ENCODE measurements around a stretch of chr14.

GRCh38 chr14:90535677-90536534, 139.1 kb downstream of the CALM1 start:
- PRO-cap, 2 experiments, result no peak in any of the 2 experiments
- RAMPAGE, long total RNA, 5 experiments, result no peak in any of the 5 experiments

GRCh38 chr14:90574294-90575092, 177.7 kb downstream of the CALM1 start:
- PRO-cap, 2 experiments, result no peak in any of the 2 experiments
- RAMPAGE, long total RNA, 5 experiments, result no peak in any of the 5 experiments

GRCh38 chr14:90654708-90655658, 161.2 kb downstream of the TTC7B start:
- PRO-cap, 2 experiments, result no peak in any of the 2 experiments
- RAMPAGE, long total RNA, 5 experiments, result no peak in any of the 5 experiments

DNA sequence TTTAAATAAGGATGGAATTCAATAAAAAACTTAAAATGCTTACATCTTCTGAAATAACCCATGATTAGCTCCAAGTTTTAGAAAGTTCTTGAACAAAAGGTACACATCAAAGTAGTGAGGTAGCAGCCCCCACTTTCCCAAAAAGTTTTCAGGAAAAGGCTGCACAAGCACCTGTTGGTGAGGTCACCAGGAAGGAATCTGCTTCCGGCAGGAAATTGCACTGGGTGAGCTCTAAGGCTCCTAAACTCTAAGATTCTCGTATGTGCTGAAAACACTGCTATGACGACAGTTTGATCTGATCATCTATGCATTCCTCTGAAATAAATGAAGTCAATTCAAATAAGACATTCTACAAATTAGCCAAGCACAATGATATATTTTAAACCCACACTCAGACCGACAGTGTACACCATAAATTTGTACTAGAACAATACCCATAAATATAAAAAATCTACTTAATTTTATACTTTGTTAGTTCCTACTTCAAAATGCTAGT, 34.3 kb upstream of the TTC7B start:
- PRO-cap, 2 experiments, result no peak in any of the 2 experiments
- RAMPAGE, long total RNA, 5 experiments, result no peak in any of the 5 experiments

GRCh38 chr14:91009490-91009911, 50.9 kb downstream of the RPS6KA5 start:
- PRO-cap, 2 experiments, result no peak in any of the 2 experiments
- RAMPAGE, long total RNA, 5 experiments, result no peak in any of the 5 experiments

GRCh38 chr14:91022866-91023318, 37.5 kb downstream of the RPS6KA5 start:
- PRO-cap, 2 experiments, result no peak in any of the 2 experiments
- RAMPAGE, long total RNA, 5 experiments, result no peak in any of the 5 experiments

DNA sequence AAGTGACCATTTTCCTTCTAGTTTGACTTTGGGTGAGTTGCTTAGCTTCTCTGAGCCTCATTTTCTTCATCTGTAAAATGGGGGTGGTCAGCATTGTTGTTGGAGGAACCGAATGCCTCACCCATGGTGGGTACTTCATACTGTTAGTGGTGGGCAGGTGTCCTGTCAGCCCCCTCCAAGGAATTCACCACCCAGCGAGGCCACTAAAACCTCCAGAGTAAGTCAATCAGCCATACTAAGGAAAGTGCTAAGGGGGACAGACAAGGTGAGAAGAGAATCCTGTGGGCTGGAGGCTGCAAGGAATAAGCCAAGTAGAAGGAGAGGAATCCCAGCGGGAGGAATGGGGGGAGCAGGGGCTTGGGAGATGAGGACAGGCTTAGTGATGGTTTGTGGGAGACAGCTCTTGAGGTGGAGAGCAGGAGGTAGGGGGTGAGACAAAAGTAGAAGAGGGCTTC, 28.7 kb downstream of the GPR68 start:
- PRO-cap, 2 experiments, result no peak in any of the 2 experiments
- RAMPAGE, long total RNA, 5 experiments, result no peak in any of the 5 experiments

- PRO-cap, 2 experiments, result no peak in any of the 2 experiments
- RAMPAGE, long total RNA, 5 experiments, result no peak in any of the 5 experiments
Observed at GRCh38 chr14:91243456-91244085, 933 bp downstream of the GPR68 start.

DNA sequence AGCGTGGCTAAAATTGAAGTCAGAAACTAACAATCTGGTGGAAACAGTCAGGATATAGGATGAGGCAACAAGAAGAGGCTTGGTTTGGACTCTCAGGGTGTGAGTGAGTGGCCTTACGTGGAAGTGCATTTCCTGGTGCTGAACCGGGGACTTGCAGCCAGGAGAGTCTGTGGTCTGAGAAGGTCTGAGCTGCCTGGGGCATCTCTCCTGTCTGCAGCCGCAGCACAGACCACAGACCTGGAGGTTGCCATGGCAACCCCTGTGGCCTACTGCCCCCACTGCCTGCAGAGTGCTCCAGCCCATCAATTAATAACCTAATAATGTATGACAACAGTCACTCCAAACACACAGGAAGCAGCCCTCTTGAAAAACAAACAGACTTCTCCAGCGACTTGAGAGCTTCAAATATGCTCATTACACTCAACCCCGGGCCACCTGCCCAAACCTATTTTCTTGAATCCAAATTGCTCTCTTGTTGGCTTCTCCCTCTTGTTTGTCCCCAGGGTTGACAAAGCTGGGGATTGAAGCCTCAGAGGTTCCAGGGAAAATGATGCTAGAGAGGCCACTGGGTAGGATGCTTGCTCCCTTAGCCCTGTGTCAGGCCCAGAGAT, 5.7 kb upstream of the GPR68 start:
- PRO-cap, 2 experiments, result no peak in any of the 2 experiments
- RAMPAGE, long total RNA, 5 experiments, result no peak in any of the 5 experiments

GRCh38 chr14:91252685-91253801, 8.5 kb upstream of the GPR68 start:
- PRO-cap, 2 experiments, result peak in 1 of 2 experiments; most common plus-strand start chr14:91253429 (in 1); most common minus-strand start chr14:91253504 (in 1)
- RAMPAGE, long total RNA, 5 experiments, result no peak in any of the 5 experiments

GRCh38 chr14:91269087-91269825, 24.8 kb upstream of the GPR68 start:
- PRO-cap, 2 experiments, result peak in 1 of 2 experiments; most common minus-strand start chr14:91269431 (in 1)
- RAMPAGE, long total RNA, 5 experiments, result no peak in any of the 5 experiments

DNA sequence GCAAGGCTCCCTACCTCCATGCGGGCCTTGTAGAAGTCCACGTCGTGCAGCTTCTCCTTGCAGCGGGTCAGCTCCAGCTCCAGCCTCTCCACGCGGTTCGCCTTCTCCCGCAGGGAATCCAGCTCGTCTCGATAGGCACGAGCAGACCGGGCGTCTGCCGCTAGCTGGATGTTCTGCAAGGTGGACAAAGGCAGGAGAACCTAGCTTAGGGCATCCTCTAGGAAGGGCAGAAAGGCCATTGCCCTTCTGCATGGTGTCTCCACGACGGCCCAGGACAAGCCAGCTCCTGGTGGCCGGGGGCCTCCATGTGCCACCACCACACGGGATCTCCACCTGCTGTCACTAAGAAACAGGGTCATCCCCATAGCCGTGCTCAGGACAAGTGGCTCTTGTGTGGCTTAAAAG, 79.6 kb downstream of the CCDC88C start:
- PRO-cap, 2 experiments, result no peak in any of the 2 experiments
- RAMPAGE, long total RNA, 5 experiments, result no peak in any of the 5 experiments

DNA sequence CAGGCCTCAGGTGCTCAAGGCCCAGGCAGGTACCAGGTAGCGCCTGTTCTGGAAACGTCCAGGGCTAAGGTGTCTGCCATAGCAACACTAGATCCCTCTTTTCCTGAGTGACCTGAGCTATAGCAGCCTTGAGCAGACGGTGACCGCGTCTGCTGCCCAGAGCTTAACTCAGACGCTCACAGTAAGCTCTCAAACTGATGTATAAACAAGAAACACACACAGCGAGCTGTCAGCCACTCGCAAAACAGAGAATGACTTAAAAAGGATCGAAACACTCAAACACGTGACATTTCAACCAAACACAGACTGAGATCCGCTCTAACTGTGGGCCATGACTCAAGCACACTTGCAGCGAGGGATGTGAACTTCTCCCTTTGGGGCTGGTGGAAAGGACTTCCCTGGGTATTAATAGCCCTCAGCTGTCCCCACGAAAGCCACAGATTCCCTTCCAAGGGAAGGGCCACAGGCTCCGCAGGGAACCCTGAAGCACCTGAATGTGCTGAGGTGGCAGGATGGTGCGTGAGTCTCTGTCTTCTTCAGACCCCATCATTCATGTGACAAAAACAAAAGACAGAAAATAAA, 29.1 kb downstream of the CCDC88C start:
- PRO-cap, 2 experiments, result no peak in any of the 2 experiments
- RAMPAGE, long total RNA, 5 experiments, result no peak in any of the 5 experiments

- PRO-cap, 2 experiments, result no peak in any of the 2 experiments
- RAMPAGE, long total RNA, 5 experiments, result no peak in any of the 5 experiments
Observed at GRCh38 chr14:91407268-91407729, 10.3 kb downstream of the CCDC88C start.

GRCh38 chr14:91413637-91414114, 3.9 kb downstream of the CCDC88C start:
- PRO-cap, 2 experiments, result no peak in any of the 2 experiments
- RAMPAGE, long total RNA, 5 experiments, result no peak in any of the 5 experiments

GRCh38 chr14:91461926-91462544, 44.4 kb upstream of the CCDC88C start:
- PRO-cap, 2 experiments, result no peak in any of the 2 experiments
- RAMPAGE, long total RNA, 5 experiments, result no peak in any of the 5 experiments

GRCh38 chr14:91508948-91509483, 1.1 kb downstream of the PPP4R3A start:
- PRO-cap, 2 experiments, result no peak in any of the 2 experiments
- RAMPAGE, long total RNA, 5 experiments, result no peak in any of the 5 experiments

- PRO-cap, 2 experiments, result peak in 1 of 2 experiments; most common plus-strand start chr14:91574182 (in 1)
- RAMPAGE, long total RNA, 5 experiments, result no peak in any of the 5 experiments
Observed at GRCh38 chr14:91573900-91575011, 64.1 kb upstream of the PPP4R3A start.

- PRO-cap, 2 experiments, result peak in 2 of 2 experiments; most common plus-strand start chr14:91835798 (in 1); most common minus-strand start chr14:91835854 (in 1)
- RAMPAGE, long total RNA, 5 experiments, result no peak in any of the 5 experiments
Observed at GRCh38 chr14:91835624-91835994, 31.7 kb downstream of the TC2N start.

GRCh38 chr14:91890220-91890719, 22.9 kb upstream of the TC2N start:
- PRO-cap, 2 experiments, result no peak in any of the 2 experiments
- RAMPAGE, long total RNA, 5 experiments, result no peak in any of the 5 experiments